Mesangial cell (primary cell): ENCODE results near the gene NTNG2.

DNA sequence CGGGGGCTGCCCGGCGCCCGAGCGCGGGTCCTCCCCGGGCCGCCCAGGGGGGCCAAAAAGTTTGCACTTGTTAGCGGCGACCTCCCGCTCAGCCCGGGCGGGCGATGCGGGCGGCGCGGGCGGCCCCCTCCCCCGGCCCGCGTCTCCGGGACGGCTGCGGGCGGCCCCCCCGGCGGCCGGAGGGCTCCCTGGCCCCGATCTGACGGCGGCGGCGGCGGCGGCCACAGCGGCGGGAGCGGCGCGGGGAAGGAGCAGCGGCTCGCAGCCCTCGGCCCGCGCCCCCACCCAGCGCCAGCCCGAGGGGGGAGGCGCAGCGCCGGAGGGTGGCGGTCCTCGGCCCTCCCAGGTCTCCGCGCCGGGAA, at the start of gene NTNG2:
Gene NTNG2, plus strand, starts transcription at position 197 of the 362 bp plus-strand sequence.
- RAMPAGE, long total RNA: no peak

GRCh38 chr9:132163134-132163651, 1.3 kb downstream of the NTNG2 start:
- RAMPAGE, long total RNA: no peak

GRCh38 chr9:132353069-132354223, 1.3 kb downstream of the SETX start:
- RAMPAGE, long total RNA: no peak

- RAMPAGE, long total RNA: no peak
These were observed 30.4 kb downstream of the DDX31 start for GRCh38 chr9:132639206-132639948.

- RAMPAGE, long total RNA: no peak
These were observed 78.1 kb downstream of the AK8 start for GRCh38 chr9:132799950-132800376.

DNA sequence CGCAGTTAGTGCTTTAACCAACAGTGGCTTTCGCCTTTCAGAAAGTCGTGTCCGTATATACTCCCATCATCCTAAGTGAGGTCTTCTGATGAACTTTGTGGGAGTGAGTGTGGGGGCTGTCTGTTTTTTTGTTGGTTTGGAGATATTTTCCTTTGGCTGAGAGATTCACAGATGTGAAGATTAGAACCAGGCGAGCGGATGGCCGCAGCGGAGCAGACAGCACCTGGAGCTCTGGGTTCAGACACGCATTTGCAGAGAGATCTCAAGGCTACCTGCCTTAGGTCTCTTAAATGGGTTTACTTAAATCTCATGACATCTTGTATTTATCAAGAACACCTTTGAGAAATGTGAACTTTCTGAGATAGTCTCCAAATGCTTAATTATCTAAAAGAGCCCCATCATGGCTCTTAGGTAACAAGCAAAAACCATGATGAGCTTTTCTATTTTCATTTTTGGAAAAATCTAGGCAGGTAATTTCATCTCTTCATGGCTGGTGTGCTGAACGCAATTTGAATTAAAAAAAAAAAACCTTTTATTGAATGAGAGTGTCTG, 57.4 kb downstream of the AK8 start:
- RAMPAGE, long total RNA: no peak

DNA sequence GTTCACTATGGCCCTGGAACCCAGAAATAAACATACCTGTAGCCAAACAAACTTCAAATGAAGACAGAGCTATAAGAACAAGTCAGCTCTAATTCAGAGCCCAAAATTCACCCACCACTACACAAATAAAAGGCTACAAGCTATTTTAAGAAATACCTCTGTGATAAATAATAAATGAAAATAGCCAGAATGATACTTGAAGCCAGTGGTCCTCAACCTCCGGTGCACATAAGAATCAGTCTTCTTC, 2.4 kb downstream of the TSC1 start:
- RAMPAGE, long total RNA: no peak

- RAMPAGE, long total RNA: start-site peak on the plus strand at chr9:133019600-133019726, 7 reads; start-site peak on the plus strand at chr9:133019876-133019920, 8 reads; start-site peak on the plus strand at chr9:133020082-133020103, 7 reads; start-site peak on the plus strand at chr9:133020278-133020326, 5 reads
These were observed 10.8 kb upstream of the GTF3C5 start for GRCh38 chr9:133019619-133020750.

DNA sequence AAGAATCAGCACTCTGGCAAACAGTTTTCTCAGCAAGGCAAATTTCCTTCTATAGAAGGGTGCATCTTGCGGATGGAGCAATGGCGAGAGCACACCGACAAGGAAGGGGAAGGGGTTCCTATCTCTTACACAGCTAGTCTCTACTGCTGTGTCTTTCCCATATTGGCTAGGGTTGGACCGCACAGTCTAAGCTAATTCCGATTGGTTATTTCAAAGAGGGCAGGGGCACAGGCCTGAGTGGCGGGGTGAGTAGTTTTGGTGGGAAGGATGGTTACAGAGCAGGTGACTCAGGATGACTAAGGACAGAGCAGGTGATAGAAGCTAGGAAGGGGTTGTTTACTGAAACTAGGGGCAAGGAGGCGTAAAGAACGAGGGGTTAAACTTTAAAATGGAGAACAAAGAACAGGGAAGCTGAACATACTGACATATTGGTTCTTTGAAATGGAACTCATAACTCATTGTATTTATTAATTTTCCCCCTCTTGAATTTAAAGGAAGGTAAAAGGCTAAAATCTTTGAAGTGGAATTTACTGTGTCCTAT, 869 bp downstream of the GTF3C5 start:
- RAMPAGE, long total RNA: no peak

GRCh38 chr9:133060894-133061747, 660 bp upstream of the CEL start:
- RAMPAGE, long total RNA: no peak

GRCh38 chr9:133103141-133103900, 17.7 kb downstream of the RALGDS start:
- RAMPAGE, long total RNA: no peak

DNA sequence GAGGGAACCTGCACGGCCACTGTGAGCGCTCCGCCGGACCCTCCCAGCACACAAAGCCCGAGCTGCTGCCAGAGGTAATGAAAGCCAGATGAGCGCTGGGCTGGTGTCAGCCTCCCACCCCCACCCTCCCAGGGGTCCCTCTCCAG, 1.6 kb downstream of the RALGDS start:
- RAMPAGE, long total RNA: no peak

GRCh38 chr9:133137377-133137772, 16.3 kb upstream of the RALGDS start:
- RAMPAGE, long total RNA: no peak

- RAMPAGE, long total RNA: no peak
These were observed 19.1 kb upstream of the RALGDS start for GRCh38 chr9:133140195-133140470.

GRCh38 chr9:133143916-133144911, 19.5 kb downstream of the GBGT1 start:
- RAMPAGE, long total RNA: no peak

- RAMPAGE, long total RNA: no peak
These were observed 24.8 kb upstream of the OBP2B start for GRCh38 chr9:133233592-133234572.

- RAMPAGE, long total RNA: no peak
These were observed 30.0 kb upstream of the OBP2B start for GRCh38 chr9:133239059-133239438.

GRCh38 chr9:133356781-133357094, 388 bp downstream of the SURF2 start:
- RAMPAGE, long total RNA: no peak

GRCh38 chr9:133419024-133419636, 1.3 kb upstream of the REXO4 start:
- RAMPAGE, long total RNA: no peak

DNA sequence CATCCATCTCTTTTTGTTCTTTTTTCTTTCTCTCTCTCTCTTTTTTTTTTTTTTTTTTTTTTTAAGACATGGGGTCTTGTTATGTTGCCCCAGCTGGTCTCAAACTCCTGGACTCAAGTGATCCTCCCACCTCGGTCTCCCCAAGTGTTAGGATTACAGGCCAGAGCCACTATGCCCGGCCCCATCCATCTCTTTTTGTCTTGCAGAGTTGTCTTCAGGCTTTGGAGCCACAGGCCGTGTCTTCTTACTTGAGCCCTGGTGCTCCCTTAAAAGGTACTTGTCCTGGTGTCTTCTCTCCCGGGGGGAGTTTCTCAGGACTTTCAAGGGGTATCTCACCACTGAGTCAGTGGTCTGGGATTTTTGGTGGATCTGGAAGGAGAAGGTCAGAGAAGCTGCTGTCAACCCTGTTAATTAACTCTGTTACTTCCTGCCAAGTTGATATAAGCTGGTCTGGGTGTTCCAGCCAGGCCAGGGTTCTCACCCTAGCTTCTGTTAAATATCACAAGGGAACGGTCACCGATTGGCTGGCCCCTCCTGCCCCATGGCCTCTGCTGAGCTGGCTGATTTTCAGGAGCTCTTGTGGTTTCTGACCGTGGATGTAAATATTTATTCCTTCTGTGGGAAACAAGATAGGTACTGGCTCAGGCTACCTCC, 855 bp downstream of the ADAMTS13 start:
- RAMPAGE, long total RNA: no peak